Peritoneum (tissue), 1 donor: ENCODE results near the gene JAZF1.

GRCh38 chr7:28180143-28181266, at the start of gene JAZF1:
Gene JAZF1 (minus strand): TSS chr7:28180795.
- PRO-cap, result no peak

- PRO-cap, result no peak
These were observed 6.5 kb upstream of the CREB5 start for GRCh38 chr7:28405889-28406175.

DNA sequence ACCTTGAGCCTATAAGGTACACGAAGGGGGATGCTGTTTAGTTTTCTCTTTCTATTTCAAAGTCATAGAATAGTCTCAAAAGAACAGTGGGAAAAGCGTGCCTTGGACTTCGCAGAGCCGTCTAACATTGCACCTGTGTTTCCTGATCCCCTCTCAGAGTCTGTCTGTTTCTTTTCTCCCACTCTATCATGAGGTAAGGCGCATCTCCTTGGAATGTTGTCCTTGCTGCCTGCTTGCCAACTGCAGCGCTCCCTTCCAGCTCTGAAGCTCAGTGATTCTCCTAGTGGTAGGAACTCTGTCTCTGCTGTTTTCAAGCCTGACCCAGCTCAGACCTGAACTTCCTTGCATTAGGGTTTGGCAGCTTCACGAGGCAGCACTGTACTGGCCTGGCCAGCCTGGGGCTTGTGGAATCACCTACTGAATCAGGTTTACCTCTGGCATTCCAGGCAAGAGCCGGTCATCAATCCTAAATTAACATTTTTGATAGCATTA, 123.9 kb downstream of the CREB5 start:
- PRO-cap, result no peak

DNA sequence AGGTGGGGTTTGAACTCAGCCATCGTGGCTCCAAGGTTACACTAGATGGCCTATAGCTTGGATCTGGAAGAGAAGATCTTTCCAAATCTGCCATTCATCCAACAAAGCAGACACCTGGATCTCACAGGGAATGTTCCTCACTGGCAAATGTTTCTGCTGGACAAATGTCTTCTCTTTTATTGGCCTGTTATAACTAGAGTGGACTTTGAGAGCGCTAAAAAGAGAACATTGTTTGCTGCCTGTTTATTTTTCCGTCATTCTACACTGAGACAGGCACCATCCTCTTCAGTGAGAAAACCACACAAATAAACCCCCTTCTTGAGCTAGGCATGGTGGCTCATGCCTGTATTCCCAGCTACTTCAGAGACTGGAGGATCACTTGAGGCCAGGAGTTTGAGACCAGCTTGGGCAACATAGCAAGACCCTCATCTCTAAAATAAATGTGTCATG, 206.9 kb downstream of the CREB5 start:
- PRO-cap, result no peak

GRCh38 chr7:28623285-28623696, 211.0 kb downstream of the CREB5 start:
- PRO-cap, result no peak

DNA sequence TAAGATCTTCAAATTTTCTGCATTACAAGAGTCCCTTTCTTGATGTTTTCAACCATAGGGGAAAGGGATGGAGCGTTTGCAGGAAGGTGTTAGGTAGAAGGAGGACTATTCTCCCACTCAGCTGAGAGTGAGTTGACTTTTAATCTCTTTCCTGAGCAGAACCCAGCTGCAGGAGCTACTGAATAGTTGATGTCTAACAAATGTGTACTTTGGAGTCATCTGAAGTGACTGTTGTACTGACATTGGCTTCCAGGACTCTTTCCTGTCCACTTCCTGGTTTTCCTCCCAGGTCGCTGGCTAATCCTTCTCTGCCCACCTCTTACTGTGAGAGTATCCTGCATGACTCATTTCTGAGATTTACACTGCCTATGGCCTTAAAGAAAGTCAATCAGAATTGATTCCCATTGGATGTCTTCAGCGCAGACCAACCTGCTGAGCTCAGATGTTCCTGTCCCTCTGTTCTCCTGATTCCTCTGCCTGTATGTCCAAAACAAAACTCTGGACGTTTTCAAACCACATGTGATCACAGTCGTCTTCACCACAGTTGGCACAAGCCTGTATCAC, 261.9 kb downstream of the CREB5 start:
- PRO-cap, result no peak

DNA sequence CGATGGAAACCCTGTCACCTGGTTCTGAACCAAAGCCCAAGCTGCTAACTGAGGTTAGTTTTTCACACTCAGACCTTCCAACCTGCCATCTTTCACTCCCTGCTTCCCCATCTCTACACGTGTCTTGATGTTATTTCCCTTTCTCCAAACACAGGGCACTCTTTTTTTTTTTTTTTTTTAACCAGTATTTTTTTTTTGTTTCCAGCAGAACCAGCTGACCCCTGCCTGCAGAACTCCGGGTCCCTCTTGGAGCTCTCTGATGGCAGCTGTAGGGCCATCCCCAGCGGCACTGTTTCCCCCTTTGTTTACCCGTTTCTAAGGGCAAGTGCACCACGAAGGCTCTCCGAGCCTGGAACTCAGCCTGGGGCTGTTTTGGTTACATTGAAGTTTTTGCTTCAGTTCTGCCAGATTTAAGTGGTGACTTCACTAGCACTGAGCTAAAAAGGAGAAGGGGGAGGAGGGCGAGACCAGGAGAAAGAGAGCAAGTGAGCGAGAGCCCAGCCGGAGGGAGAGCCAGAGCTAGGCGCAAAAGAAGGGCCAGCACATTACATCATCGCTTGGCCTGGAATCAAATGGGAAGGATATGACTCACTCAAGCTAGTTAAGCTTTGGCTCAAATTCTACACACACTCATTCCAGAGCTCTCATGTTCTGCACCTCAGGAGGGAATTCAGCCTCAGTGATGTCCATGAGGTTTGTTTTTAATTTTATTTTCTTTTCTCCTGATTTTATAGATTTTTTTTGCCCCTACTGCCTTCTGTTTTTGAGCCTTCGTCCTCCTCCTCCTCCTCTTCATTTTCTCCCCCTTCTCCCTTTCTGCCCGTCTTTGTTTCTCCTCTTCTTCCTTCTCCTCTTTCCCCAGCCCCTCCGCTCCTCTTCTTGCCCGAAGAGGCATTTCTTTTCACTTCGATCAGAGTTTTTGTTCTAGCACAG, 272.4 kb downstream of the TRIL start:
- PRO-cap, result no peak

- PRO-cap, result no peak
These were observed 257.6 kb downstream of the TRIL start for GRCh38 chr7:28700444-28700941.

DNA sequence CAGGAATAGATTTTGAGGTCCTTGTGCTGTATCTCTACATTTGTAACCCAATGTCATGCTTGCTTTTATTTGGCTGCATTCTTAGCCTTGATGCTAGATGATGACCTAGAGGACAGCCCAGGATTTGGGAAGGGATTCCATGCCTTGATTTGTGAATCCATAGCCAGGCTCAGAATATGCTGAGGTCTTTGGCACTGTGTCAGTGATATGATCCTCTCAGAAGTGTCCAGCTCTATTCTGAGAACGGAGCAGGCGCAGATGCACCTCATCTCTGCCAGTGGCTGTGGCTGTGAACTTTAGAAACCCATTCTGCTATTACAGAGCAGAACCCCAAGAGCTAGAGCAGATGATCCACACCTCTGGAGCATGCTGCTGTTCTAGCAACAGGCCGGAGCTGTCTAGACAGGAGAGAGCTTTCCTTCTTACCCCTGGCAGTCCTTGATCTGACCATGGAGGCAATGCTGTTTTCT, 212.8 kb downstream of the TRIL start:
- PRO-cap, result no peak

GRCh38 chr7:29192815-29193185, 1.8 kb upstream of the CHN2 start:
- PRO-cap, result no peak

GRCh38 chr7:29246529-29247315, 52.1 kb downstream of the CHN2 start:
- PRO-cap, result no peak

DNA sequence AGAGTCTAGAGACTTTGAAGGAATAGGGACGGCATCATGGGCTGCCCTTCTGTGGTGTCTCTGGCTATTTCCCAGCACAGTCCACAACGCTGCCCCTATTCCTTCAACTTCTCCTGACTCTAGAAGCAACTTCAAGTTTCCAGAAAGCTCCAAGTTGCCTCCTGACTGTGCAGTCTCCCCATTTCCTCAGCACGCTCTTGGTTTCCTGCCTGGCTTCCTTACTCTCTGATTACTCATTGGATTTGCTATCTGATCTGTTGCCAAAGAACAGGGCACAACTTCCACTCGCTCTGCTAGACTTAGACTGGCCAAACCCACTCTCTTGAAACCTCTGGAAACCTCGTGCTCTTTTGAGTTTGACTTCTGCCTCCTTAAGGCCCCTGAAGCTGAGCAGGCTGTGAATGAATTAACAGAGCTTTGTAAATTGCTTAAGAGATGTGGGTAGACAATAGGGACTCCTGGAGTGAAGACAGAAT, 70.5 kb downstream of the CHN2 start:
- PRO-cap, result no peak

DNA sequence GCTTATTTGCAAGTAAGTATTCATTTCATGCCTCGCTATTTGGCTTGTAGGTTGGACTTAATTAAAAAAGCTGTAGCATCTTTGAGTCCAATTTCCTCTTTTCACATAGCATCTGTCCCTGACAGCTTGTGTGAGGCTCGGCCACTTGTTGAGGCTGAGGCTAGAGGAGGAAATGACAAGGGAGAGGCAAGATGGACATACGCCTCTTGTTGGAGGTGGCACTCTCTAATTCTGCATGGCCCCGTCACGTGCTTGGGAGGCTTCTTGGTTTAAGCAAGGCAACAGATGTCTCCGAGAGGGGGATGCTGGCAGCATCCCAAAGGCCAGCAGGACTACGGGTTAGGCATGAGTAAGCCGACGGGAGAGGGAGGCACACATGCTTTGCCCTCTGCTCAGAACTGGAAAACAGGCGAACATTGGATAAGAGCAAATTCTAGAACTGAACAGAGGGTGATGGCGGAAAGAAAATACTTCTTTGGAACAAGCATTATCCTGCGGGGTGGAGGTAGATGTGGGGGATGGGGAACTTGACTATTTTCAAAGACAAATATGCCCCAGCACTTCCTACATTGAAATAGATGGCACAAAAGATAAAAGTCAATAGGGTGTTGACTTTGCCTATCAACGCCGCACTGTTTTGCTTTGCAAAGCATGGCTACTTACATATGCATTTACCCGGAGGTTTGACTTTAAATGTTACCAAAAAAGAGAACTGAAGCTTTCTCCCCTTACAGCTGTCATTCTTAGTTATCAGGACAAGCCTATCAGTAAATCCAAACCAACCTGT, 94.7 kb downstream of the CHN2 start:
- PRO-cap, result no peak

GRCh38 chr7:29328081-29328487, 133.5 kb downstream of the CHN2 start:
- PRO-cap, result no peak

GRCh38 chr7:29468149-29468672, 95.4 kb upstream of the PRR15 start:
- PRO-cap, result no peak

DNA sequence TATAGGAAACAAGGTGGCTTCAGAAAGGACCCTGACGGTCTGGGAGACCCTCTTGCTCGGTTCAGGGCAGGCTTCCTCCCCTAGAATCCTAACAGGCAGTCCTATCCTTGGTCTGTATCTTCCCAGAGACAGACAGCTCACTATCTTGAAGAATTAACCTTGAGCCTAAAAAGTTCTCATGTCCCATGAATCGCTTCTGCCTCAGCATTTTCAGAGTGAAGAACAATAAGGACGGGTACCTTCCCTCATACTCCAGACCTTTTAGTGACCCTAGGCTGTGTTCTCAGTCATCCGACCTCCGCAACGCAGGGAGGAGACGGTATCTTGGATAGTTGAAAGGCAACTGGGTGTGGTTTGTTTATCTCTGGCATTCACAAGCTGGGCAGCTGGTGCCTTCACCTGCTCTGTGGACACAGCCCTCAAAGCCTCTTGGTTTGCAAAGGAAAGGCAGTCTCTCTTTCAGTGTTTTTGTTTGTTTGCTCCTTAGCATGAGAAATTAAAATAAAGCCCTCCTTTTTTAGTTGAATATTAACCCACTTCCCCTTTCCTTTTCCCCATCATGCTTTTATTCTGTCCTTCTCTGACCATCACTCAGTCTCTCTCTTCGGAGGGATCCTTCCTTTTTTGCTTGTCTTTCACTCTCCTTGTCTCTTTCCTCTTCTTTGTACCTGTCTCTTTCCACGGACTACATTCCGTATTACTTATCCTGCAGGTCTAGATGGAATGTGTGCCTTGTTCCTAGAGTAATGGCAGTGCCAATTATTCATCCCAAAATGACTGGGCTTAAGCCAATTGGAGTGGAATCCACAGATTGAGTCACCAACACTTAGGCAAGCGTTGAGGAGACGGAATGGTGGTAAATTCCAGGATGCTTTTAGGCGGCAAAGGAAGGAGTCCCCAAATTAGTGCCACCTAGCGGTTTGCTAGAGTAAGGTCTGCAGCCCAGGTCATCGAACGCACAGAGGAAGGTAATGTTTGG, 45.7 kb downstream of the PRR15 start:
- PRO-cap, result no peak

DNA sequence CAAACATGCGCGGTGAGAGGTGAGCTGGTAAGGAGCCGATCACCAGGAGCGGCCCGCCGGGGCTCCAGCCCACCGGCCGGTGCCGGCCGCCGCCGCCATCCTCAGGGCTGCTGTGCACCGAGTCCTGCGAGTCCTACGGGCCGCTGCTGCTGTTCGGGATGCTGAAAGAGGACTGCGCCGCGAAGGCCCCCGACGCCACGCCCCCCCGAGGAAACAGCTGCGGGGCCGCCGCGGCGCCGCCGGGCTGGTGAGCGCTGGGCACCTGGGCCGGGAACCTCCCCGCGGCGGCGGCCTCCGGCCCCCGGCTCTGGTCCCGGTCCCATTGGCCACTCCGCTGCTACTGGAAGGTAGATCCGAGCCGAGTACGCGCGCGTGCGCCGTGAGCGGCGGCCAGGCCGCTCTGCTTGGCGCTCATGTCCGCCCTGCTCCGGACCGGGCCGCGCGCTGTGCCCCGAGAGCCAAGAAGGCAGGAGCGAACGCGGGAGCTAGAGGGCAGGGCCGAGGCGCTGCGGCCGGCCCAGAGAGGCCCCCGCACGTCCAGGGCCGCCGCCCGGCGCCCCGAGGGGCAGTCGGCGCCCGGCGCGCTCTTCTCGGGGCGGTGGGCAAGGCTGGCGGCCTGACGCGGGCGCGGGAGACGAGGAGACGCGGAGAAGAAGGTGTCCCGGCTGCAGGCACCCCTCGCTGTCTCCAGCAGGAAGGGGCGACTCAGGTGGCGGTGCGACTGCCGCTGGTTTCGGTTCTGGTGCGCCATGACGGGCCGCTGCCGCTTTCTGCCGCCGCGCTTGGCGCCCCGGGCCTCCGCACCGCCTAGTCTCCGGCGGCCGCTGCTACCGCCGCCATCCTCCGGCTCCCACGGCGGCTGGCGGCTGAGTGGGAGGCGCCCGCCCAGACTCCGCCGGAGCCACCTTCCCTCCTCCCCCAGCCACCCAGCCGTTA, 121.3 kb upstream of the WIPF3 start:
- PRO-cap, result no peak

DNA sequence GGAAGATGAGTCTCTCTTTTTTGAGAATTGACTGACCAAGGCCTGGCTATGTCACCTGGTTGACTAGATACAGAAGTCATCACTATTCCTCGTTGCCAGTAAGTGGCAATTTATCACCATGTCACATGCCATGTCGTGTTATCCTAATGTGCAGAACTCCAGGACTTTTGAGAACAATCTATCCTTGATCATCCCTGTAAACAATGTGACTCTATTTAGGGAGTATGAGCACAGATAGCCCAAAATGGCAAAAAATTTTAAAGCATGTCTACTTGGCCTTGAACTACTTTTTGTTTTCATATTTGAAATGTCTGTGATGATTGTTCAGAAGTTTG, 10.6 kb upstream of the WIPF3 start:
- PRO-cap, result no peak

DNA sequence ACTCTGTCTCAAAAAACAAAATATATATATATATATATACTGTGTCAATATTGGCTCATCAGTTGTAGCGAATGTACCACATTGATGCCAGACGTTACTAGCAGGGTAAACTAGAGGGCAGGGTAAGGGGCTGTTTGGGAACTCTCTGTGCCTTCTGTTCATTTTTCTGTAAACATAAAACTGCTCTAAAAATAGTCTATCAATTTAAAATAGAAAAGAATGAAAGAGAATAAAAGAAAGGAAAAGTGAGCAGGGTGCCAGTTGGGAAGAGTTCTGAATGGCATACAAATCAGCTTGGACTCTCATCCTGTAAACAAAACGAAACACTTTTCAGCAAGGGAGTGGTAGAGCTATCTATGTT, 24.7 kb downstream of the SCRN1 start:
- PRO-cap, result no peak

DNA sequence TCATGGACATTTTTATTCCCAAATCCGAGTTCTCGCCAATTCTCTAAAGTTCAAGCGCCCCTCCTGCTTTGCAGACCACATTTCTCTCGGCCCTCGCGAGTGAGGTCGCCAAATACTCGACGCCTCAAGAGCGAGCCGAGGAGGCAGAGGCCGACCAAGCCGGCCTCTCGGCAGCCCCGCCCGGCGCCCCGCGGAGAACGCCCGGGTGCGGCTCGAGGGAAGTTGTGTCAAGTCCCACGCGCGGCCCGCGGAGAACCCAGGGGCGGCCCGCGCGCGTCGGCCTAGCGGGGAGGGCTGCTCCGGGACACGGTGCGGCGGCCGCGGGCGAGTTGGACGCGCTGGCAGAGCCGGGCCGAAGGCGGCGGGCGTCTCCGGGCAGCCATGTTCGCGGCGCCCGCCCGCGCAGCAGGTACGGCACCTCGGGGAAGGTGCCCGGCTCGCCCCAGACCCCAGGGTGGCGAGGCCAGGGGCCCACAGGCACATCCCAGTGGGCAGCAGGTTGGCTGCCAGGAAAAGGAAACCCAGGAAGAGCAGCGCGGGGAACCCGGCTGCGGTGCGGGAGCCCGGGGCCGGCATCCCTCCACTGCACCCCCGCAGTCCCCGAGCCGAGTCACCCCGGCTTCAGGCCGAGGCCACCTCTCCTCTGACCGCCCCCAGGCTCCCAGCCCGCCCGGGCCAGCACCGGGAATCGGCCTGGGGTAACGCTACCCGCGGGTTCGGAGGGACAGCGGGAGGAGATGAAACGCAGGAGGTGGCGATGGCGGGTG, 602 bp downstream of the SCRN1 start:
- PRO-cap, result unidirectional peak, plus-strand start at position 194 of the sequence